Sciatic nerve (tissue), 1 donor: ENCODE measurements around a stretch of chr3.

DNA sequence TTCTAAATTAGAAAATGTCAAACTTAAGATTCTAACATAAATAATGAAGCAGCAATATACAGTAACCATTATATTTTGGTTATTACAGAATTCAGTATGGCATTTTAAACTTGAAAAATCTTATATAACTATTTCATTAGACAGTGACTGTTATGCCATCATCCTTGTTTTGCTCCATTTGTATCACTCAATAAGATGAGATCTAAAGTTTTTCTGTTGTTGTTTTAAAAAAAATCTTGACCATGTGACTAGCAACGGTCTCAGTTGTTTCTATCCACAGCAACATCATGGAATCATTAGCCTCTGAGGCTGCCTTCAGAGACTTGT is 129.9 kb downstream of the DLG1 start:
- PRO-cap, result no peak

GRCh38 chr3:197427991-197428785 is 127.6 kb downstream of the BDH1 start:
- PRO-cap, result unidirectional peak, plus-strand start at chr3:197428370

DNA sequence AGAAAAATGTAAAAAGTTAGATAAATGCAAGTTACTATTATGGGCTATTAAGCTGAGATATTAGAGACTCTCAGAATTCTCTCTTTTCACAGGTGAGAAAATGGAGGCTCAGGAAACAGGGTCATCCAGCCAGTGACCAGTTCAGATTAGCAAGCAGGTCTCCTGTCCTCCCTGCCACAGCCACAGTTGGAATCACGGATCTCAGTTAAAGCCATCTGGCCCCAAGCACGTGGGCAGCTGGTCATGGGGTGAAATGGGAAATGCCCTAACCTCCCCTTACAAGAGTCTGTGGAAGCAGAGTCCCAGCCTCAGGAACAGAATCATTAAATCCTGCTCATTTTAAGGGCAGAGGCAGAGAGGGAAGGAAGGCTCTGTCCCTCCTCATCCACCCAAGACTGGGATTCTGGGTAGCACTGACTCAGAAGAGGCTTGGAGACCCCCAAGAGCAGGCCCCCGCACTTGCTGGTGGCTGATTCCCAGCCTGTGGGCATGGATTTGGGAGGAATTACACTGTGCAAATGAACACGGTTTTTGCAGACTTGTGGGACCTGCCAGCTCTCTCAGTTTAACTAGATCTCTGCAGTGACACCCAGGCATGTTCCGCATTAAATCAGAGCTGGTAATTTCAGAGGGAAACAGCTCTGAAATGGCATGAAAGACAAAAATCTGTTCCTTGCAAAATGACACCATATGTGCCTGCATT is 89.1 kb downstream of the BDH1 start:
- PRO-cap, result no peak

GRCh38 chr3:197514587-197515067 is 41.1 kb downstream of the BDH1 start:
- PRO-cap, result no peak

- PRO-cap, result bidirectional peak, plus-strand start at chr3:197555045, minus-strand start at chr3:197554872; unidirectional peak, plus-strand start at chr3:197555425
These were observed 977 bp downstream of the BDH1 start for GRCh38 chr3:197554434-197555547.

- PRO-cap, result no peak
These were observed 81.9 kb downstream of the RUBCN start for GRCh38 chr3:197654774-197655310.

GRCh38 chr3:197734533-197735326 is 2.0 kb downstream of the RUBCN start:
- PRO-cap, result no peak

DNA sequence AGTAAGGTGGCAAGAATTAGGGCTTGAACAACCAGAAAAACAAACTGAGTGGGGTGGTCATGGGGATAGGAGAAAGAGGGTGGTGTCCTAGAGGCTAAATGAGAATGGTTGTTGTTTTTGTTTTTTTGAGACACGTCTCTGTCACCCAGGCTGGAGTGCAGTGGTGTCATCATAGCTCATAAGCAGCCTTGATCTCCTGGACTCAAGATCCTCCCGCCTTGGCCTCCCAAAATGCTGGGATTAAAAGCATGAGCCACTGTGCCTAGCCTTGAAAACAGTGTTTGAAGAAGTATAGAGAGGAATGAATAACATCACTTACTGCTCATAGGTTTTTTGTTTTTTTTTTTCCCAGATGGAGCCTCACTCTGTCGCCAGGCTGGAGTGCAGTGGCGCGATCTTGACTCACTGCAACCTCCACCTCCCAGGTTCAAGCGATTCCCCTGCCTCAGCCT is 53.3 kb downstream of the LRCH3 start:
- PRO-cap, result no peak